SJSA1 (cell line): ENCODE measurements around the genes PPP1R13L, QPCTL and RSPH6A.

GRCh38 chr19:45244322-45244912, 790 bp downstream of the EXOC3L2 start:
- RAMPAGE, long total RNA: no peak

- RAMPAGE, long total RNA: no peak
These were observed 17.9 kb downstream of the CKM start for GRCh38 chr19:45304628-45305353.

GRCh38 chr19:45403344-45404526, 1.1 kb downstream of the PPP1R13L start:
- RAMPAGE, long total RNA: no peak

DNA sequence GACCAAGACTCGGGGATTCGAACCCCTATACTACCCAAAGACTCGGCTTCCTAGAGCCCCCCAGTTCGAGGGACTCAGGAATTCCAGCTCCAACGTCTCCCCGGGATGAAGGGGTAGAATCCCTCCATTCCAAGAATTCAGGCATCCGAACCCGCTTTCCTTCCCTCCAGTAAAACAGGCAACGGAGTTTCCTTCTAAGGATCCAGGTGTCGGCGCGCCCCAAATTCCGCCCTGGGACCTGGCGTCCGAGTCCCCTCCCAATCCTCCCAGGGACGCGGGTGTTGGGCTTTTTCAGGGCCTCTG, 245 bp downstream of the PPP1R13L start:
- RAMPAGE, long total RNA: no peak

DNA sequence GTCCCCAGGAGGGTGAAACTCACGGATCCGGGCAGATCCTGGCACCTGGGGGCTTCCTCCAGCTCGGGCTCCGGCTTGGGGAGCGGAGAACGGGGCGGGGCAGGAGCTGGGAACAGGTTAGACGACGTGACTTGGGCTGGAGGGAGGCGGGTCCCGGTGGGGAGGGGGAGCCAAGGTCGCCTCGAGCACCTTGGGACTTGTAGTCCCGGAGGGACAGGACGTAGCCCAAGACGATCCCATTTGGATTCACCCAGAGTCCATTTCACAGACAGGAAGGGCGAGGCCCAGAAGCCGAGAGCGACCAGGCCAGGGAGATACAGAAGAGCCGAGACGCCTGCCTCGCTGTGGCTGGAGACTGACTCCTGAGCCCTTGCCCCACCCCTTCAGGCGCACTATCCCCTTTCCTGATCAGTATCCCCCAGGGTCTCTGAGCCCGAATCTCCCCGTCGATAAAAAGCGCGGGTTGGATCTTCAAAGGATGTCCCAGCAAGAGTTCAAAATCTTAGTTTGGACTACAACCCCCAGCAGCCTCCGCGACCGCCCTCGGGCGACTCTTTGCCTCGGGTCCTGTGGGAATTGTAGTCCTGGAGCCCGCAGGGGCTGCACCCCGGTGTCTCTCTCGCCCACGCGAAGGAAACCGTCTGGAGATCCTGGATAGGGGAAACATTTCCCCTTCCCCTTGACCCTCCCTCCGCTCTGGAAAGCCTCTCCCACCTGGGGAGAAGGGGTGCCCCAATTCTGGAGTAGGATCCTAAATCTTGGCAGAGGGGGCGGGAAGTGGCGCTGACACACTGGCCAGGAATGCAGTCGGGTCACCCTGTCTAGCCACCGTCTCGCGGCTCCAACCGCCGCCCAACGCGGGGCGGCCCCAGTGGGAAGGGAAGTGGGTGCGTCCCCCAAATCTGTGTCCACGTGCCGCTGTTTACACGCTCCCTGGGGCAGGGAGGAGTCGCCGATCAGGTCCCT, at the start of gene PPP1R13L:
Gene PPP1R13L (minus strand): TSS at position 94 of the 966 bp plus-strand sequence.
- RAMPAGE, long total RNA: no peak

GRCh38 chr19:45406832-45407588, 566 bp downstream of the POLR1G start:
- RAMPAGE, long total RNA: no peak

DNA sequence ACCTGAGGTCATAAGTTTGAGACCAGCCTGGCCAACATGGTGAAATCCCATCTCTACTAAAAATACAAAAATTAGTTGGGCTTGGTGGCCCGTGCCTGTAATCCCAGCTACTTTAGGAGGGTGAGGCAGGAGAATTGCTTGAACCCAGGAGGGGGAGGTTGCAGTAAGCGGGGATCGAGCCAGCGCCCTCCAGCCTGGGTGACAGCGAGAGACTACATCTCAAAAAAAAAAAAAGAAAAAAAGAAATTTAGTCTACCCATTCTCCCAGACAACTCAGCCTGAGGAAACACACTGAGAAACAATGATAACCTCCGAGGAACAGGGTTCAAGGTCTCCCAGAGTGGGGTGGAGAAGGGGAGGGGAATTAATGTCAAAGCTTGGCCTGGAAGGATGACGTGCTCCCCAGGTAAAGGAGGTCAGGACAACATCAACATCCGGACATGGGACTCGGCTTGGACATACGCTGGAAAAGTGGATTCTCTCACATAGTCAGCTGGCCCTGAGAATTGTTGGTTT, 1.4 kb upstream of the VASP start:
- RAMPAGE, long total RNA: no peak

GRCh38 chr19:45508295-45509196, 1.3 kb downstream of the VASP start:
- RAMPAGE, long total RNA: no peak

- RAMPAGE, long total RNA: no peak
These were observed 1.7 kb downstream of the GPR4 start for GRCh38 chr19:45600126-45600811.

GRCh38 chr19:45668545-45668798, 451 bp downstream of the GIPR start:
- RAMPAGE, long total RNA: no peak

- RAMPAGE, long total RNA: no peak
These were observed 10.0 kb downstream of the SNRPD2 start for GRCh38 chr19:45681423-45682413.

GRCh38 chr19:45688343-45688651, 3.5 kb downstream of the SNRPD2 start:
- RAMPAGE, long total RNA: no peak

DNA sequence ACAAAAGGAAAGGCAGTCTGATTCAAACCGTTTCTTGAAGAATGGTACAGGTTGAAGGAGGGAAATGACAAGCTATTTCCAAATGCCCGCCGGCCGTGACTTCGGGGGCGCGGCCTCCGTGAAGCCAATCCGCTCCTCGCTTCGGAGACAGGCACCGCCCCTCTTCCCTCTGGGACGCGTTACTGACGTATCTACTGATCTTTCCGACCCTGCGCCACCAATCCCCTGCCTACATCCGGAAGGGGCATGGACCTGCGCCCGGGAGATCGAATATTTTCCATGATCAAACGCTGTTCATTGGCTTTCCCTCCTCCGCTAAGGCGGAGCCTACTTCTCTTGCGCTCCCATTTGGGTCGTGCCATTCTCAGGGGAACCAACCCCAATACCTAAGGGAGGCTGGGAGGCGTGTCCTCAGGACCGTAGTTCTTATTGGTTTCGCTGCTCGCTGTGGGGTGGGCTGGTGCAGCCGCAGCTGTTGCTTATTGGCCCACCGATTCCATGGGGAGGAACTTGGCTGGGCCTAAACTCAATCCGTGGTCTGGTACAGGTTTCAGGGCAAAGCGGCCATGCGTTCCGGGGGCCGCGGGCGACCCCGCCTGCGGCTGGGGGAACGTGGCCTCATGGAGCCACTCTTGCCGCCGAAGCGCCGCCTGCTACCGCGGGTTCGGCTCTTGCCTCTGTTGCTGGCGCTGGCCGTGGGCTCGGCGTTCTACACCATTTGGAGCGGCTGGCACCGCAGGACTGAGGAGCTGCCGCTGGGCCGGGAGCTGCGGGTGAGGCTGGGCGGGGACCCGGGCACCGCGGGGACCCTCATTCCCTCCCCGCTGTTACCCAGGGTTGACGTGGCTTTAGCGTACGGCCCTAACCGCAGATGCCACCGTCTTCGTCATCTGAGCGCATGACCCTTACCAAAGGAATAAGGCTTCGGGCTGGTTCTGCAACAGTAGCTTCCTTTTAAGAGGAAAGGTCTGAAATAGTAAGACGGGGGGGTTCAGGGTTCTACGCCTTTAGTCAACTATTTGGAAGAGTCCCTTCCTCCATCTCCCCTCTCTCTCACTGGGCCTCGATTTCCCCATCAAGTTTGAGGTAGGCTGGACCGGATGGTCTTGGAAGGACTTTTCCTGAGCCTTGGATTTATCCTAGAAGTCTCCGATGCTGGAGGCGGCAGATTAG, at the start of gene QPCTL:
Gene QPCTL (plus strand): TSS at position 529 of the 1,173 bp plus-strand sequence.
- RAMPAGE, long total RNA: no peak

- RAMPAGE, long total RNA: no peak
These were observed 14.4 kb downstream of the FBXO46 start for GRCh38 chr19:45715818-45717129.

DNA sequence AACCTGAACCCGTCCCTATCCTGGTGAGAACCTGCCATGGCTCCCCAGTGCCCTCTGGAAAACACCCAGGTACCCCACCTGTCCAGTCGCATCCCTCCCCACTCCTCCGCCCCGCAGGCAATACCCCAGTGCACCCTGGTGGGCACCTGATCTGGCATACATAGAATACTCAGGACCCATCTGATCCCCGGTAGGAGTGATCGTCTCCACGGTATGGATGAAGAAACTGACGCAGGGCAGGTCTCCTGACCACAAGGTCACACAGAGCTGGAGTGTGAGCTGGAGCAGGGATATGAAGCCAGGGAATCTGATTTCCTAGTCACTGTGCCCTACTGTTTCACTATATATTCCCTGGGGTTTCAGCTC, 12.7 kb downstream of the FBXO46 start:
- RAMPAGE, long total RNA: no peak

DNA sequence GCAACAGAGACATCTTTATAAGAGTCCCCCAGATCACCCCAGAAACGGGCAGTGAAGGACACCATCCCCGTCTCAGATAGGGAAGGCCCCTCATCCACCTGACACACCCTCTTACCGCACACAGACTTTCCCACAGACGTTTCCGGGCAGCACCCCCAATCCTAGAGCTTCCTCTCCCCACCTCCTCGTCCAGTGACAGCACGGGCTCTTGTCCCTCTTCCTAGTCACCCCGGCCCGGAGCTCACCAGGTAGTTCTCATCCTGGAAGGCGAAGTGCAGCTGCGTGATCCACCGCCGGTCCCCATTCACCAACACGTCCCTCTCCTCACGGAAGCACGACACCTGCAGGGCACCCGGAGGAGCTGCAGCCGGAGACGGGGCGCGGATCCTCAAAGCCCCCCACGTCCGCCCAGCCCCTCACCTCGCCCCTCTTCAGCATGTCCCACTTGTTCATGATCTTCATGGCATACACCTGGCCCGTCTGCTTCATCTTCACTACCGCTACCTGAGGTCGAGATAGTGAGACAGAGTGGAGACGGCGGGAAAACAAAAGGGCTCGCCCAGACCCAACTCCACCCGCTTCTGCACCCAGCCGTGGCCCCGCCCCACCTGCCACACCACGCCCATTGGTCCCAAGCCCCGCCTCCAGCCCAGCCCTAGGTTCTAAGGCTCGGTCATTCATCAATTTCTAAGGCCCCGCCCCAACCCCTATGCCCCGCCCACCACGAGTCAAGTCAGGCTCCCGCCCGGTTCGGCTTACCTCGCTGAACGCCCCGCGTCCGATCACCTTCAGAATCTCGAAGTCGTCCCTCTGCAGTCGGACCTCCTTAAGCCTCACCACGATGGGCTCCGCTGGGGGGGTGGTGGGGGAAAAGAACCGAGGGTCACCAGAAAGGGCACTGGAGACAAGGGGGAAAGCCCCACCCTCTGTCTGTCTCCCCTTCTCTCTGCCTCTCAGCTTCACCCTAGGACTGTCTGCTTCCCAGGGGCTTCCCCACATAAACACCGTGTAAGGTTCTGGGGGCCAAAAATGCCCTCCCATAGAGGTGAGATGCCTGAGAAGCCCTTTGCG, 2.9 kb downstream of the DMPK start:
- RAMPAGE, long total RNA: no peak

- RAMPAGE, long total RNA: no peak
These were observed at the start of gene RSPH6A for GRCh38 chr19:45815030-45815767. RSPH6A (minus strand) TSS chr19:45815308.

DNA sequence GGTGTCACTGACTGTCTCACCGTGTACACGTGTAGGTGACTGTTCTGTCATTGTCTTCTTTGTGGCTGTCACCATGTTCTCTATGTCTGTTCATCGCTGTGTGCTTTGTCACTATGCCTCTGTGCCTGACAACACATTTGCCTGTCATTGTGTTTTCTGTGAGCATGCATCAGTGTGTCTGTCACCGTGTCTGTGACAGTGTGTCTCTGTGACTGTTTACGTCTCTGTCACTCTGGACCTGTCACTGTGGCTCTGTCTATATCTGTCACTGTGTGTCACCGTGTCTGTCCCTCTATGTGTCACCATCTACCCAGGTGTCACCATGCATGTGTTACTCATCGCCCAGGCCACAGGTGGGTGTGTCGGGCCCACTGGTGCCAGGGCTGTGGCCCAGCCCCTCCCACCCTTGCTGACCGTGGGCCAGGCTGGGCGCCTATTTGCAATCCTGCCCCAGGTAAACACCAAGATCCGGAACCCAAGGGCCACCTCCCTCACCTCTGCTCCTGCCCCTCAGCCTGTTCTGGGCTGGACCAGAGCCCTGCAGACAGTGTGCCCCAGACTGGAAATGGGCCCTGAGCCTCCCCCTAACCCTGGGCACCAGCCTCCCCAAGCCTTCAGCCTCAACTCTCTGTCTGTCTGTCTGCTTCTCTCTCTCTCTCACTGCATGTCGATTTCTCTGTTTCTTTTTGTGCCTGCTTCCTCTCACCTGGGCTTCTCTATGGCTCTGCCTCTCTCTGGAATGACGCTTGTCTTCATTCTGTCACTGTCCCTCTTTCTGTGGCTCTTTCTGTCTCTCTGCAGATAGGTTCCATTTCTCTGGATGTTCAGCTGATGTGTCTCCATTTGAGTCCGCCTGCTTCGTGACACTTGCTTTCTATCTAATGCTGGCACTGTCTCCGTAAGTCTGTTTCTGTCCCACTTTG, 7.7 kb downstream of the IRF2BP1 start:
- RAMPAGE, long total RNA: no peak

GRCh38 chr19:45878957-45879720, 6.8 kb downstream of the IRF2BP1 start:
- RAMPAGE, long total RNA: no peak

DNA sequence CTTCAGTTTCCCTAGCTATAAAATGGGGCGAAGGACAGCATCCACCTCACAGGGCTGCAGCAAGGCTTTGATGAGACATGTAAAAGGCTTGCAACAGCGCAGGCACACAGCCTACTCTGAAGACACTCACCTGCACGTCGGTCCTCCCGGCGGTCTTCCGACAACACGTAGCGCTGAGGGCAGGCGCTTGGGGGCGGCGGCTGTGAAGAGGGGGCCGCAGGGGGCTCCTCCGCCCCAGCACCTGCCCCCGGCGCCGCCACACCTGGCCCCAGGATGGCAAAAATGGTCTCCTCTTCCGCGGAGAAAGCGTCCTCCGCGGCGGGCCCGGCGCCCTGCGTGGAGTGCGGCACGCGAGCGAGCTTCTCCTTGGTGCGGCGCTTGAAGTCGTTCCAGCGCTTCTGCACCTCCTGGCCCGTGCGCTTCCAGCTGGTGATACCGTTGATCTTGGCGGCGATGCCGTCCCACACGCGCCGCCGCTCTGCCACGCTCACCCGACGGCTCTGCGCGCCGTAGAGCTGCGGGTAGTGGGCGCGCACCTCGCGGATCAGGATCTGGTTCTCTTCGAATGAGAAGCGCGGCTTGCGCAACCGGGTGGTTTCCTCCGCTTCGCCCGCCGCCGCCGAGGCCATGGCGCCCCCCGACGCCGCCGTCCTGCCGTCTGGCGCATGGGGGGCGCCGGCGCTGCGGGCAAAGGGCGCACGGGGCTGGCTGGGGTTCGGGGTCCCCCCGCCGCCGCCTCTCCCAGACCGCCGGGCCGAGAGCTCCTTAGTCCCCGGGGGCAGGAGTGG, 1.1 kb downstream of the MYPOP start:
- RAMPAGE, long total RNA: no peak